Heart (tissue), 3 donors: ENCODE measurements around a stretch of chr4.

GRCh38 chr4:82357083-82357715 lies 16.6 kb downstream of the HNRNPD start:
- RAMPAGE, long total RNA, 2 experiments: no peak in any of the 2 experiments

DNA sequence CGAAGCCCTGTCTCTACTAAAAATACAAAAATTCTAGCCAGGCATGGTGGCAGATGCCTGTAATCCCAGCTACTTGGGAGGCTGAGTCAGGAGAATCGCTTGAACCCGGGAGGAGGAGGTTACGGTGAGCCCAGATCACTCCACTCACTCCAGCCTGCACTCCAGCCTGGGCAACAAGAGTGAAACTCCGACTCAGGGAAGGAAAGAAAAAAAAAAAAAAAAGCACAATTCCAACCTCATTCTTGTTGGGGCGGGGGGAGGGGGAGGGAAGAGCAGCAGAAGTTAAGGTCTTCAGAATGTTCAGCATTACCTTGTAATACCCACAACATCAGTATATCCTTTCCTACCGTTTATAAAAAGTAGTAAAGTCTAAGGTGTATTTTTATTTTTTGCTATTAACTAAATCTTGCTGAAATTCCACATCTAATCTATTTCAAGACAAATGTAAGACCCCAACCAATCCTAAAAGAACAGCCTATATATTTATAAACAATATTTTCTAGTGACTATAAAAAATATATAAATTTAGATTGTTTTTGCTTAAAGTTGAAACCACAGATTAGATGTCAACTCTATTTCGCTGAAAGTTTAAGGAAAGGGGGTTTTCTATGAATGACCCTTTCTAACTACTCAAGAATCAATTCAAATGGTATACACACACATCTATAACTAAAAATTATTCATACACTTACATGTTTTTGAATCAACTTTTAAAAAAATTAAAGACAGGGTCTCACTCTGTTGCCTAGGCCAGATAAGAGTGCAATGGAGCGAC lies 9.1 kb downstream of the HNRNPDL start:
- RAMPAGE, long total RNA, 2 experiments: no peak in any of the 2 experiments

DNA sequence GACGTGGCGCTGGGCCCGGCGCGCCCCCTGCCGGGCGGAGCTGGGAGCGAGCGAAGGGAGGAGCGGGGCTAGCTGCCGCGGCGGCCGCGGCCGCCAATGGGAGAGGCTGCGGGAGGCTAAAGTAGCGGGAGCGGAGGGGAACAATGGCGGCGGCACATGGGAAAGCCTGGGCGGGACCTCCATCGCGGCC lies 859 bp downstream of the HNRNPDL start:
- RAMPAGE, long total RNA, 2 experiments: no peak in any of the 2 experiments

- RAMPAGE, long total RNA, 2 experiments: no peak in any of the 2 experiments
These were observed 575 bp upstream of the SCD5 start for GRCh38 chr4:82799191-82799551.

DNA sequence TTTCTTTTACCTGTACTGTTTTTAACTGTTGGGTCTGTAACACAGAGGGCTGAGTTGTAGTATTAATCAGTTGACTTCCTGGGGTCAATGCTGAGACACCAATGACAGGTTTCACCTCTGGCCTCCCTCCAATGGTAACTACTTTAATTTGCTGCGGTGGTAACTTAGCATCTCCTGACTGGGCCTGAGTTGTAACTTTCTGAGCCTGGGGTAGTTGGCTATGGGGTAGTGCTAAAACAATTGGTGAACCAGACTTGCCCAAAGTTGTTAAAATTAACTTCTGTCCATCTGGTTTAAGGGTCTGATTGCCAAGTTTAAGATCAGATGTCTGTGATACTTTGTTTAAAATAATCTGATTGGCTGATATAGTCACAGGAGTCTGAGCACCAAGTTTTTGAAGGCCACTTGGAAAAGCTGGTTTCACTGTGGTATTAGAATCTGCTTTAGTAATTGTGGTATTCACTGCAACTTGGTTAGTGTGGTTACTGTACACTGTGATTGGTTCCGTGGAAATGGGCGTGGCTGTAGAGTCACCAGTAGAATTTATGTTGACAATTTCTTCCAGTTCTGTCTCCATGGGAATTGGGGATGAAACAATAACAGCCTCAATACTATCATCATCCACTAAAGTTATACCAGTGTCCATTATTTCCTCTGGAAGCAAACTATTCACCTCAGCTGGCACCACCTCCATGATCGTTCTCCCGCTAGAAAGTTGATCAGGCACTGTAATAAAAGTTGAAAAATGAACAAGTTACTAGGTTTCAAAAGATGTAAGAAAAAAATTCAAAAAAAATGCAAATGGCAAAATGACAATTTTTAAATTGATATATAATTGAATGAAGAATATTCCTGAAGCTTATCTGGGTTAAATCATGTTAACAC lies 26.2 kb downstream of the LIN54 start:
- RAMPAGE, long total RNA, 2 experiments: no peak in any of the 2 experiments

GRCh38 chr4:83011054-83011294 lies 351 bp upstream of the LIN54 start:
- RAMPAGE, long total RNA, 2 experiments: no peak in any of the 2 experiments

- RAMPAGE, long total RNA, 2 experiments: no peak in any of the 2 experiments
These were observed 1.4 kb upstream of the LIN54 start for GRCh38 chr4:83011832-83012593.

DNA sequence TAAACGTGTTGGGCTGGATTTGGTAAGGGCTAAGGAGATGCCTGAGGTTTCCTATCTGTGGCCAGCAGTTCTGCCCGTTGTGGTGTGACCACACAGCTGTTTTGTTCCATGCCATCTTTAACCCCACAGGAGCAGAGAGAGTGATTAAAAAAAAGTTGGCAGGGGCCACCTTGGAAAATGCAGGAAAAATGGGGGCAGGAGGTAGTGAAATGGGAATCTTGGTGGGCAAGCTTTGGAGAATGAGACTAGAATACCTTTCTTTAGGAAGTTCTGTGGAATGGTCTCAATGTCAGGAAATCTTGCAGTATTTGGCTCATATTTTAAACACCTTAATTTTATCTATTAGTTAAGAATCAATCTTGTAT lies 1.0 kb downstream of the PLAC8 start:
- RAMPAGE, long total RNA, 2 experiments: no peak in any of the 2 experiments

- RAMPAGE, long total RNA, 2 experiments: no peak in any of the 2 experiments
These were observed 65.2 kb downstream of the COQ2 start for GRCh38 chr4:83219076-83220157.

DNA sequence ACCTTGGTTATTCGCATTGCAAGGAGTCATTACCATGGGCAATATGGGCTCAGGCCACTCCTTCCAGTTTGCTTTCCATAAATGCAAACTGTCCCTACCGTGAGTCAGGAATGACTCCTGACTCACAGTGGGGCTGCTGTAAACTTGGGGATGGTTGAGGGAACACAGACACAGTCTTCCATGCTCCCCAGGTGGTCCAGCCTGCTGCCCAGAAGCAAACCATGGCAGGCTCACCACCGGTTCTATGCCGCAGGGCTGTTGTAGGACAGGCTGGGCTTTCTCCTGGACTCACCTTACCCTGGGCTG lies 36.1 kb downstream of the COQ2 start:
- RAMPAGE, long total RNA, 2 experiments: no peak in any of the 2 experiments

- RAMPAGE, long total RNA, 2 experiments: start-site peak on the minus strand in 1 of 2 experiments, at chr4:83455562-83455606 at its widest, 27 reads per replicate
These were observed 436 bp downstream of the HELQ start for GRCh38 chr4:83455079-83455694.

DNA sequence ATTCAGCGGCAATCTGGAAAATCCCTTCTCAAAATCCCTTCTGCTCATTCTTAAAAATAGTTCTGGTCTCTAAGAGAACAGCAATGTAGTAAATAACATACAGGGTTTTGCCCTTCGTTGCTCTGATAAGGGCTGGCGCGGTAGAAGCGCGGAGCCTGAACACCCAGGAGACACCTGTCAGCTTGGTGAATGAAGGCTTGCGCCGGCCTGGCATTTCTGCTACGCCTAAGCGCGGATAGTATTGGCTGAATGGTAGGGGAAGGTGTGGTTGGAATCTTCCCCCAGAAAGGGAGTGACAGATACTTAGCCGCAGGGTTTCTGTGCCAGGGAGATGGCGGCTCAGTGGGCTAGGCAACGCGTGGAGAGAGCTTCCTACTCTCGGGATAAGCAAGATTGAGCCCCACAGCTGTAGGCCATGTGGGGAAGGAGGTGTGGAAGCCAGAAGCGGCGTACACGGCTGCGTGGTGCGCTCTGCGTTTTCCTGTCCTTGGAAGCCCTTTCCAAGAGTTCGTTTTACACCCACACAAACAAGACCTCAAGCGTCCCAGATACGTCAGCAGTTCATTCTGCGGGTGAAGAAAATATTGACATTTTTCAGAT lies 490 bp upstream of the GPAT3 start:
- RAMPAGE, long total RNA, 2 experiments: no peak in any of the 2 experiments

DNA sequence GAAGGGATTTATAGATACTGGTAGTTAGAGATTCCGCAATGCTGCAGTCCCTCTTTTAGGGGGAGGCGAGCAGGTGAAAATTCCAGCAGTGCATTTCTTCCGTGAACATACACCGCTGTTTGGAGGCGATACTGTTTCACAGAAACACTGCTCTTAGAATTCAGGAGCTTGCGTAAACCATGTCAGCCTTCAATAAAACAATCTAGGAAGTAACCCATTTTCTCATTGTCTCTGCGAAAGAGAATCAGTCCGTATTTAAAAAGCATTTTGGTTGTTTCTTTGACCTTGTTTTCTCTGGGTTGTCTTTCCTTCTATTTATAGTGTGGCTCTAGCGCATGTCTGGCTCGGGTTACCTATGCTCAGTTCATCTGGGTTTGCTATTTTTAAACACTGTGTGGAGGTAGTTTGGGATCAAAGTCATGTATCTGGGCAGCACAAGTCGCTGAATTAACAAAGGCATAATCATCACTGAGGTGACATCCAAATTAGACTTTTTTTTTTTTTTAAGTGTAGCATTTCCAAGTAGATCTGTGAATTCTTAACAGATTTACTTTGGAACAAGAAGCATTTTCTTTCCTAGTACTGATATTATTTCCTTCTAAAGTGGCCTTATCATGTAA lies 90.5 kb downstream of the GPAT3 start:
- RAMPAGE, long total RNA, 2 experiments: no peak in any of the 2 experiments

DNA sequence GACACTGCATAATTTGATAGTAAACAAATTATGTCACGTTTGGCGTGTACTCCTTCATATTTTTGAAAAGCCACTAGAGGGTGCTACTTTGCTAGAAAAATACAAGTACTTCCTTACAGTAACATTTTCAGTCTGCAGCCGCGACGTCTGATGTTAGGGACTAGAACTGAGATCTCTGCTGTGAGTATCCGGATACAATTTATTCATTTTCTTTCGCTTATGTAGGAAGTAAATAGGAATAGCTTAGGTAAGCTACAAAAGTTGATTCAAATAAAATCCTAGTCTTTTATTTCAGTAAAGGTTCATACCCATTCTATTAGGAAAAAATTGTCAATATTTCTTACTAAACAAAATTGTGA lies 181.1 kb upstream of the WDFY3 start:
- RAMPAGE, long total RNA, 2 experiments: no peak in any of the 2 experiments

- RAMPAGE, long total RNA, 2 experiments: no peak in any of the 2 experiments
These were observed 39.4 kb downstream of the ARHGAP24 start for GRCh38 chr4:85514383-85514776.

DNA sequence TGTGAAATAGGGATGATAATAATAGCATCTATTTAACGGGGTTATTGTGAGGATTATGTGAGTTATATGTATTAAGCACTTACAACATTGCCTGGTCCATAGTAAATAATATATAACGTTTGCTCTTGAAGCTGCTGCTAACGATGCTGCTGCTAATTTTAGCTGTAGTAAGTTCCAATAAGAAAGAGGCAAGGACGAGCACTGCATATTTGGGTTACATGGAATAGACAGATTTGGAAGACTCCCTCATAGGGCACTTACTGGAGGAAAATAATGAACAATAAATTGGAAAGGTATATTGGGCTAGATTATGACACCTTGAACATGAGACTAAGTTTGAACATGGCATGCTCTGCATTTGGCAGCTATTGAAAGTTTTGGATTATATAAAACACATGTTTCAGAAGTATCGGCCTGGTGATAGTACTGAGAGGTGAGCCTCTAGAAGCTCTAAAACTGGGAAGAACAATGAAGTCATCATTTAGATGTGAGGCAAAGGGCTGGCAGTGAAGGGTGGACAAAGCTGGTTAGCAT lies 68.0 kb downstream of the ARHGAP24 start:
- RAMPAGE, long total RNA, 2 experiments: no peak in any of the 2 experiments

DNA sequence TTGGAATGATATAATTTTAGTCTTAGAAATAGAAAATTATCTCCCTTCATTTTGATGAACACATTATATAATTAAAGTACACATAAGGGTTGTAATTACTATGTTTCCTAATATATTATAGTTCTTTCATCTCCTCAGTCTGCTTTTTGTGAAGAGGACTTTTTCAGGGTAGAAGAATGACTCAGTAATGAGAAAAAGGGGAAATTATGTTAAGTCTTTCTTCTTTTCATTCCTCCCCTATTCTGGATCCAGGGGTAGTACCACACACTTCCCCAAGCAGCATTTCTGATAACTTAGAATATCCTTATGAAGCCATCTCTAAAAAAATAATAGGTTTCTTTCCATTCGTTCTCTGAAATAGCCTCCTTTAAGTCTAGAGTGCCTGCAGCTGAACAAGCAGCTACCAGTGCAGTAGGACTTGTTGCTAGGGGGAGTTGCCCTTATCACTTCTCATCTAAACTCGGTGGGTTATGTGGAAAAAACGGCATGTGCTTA lies 184.7 kb downstream of the ARHGAP24 start:
- RAMPAGE, long total RNA, 2 experiments: no peak in any of the 2 experiments

DNA sequence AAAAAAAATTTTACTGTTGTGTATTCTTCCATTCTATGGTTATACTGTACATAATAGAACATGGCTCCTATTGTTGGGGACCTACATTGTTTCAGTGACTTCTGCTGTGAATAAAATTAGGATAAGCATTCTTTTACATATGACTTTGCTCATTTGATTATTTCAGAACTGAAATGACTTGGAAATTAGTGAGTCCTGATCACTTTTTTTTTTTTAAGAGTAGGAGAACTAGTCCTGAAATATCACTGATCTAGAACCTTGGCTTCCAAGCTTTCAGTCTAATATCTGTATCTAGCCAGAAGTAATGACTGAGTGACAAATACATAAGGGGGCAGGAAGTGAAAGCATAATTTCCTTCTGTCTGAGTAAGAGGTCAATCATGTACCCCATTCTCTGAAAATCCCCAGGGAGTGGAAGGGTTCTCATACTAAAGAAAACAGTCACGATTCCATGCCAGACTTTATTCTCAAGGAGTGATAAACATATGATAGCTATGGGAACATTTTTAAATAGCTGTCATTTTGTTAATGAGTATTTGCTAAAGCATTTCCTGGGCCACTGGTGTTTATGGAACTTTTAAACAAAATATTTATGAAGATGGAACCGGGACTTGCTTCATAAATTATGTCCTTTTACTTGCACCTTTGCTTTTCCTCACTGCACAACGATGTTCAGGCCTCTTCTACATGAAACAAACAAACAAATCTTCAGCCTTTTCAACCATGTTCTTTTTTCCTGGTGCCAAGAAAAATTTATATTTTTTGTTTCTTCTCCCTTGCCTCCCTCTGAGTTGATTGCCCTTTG lies 308.5 kb downstream of the ARHGAP24 start:
- RAMPAGE, long total RNA, 2 experiments: no peak in any of the 2 experiments

- RAMPAGE, long total RNA, 2 experiments: no peak in any of the 2 experiments
These were observed 351.0 kb downstream of the ARHGAP24 start for GRCh38 chr4:85825828-85826558.

DNA sequence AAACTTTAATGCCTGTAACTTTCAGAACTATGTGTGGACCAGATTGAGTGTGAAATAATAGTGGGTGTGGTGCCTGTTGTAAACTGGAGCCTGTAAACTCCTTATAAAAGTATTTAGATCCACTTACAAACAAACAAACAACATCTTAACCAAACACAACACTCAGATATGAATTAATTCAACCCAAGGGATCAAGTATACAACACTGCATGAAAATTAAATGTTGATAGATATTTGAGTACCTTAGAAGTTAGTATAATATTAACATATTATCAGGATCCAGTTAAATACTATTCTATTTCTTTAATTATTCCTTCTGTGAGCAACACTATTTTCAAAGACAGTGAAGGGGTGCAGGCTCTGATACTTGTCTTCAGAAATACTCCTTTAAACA lies 437.5 kb downstream of the MAPK10 start:
- RAMPAGE, long total RNA, 2 experiments: no peak in any of the 2 experiments